Metastatic Breast Carcinoma in the Brain (tissue), 10 donors: ENCODE data around the genes S1PR3 and DIRAS2.

DNA sequence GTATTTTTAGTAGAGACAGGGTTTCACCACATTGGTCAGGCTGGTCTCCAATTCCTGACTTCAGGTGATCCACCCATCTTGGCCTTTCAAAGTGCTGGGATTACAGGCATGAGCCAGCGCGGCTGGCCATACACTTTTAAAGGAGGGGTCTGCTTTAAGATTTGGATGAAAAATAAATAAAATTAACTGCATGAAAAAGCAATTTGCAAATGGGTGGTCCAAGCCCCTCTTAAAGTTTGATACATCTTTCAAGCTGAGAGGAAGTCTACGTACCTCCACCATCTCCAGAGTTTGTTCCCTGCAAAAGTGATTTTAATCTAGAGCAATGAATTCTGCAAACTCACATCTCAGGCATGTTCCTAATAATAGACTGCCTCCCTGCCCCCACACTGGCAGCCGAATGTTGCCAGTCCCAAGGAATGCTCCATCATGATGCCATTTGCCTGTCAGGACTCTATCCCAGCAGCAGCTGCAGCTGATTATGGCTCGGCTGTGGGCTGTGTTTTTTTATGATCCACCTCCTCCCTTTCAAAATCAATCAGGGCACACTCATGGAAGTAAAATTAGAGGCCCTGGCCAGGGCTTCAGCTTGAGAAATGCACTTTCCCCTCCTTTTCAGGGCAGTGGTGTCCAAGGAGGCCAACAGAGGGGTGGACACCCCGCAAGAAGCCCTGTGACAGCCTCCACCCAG, 176.9 kb upstream of the S1PR3 start:
- PRO-cap, 10 experiments = peak in 1 of 10 experiments; most common plus-strand start position 435 of the sequence (in 1)

DNA sequence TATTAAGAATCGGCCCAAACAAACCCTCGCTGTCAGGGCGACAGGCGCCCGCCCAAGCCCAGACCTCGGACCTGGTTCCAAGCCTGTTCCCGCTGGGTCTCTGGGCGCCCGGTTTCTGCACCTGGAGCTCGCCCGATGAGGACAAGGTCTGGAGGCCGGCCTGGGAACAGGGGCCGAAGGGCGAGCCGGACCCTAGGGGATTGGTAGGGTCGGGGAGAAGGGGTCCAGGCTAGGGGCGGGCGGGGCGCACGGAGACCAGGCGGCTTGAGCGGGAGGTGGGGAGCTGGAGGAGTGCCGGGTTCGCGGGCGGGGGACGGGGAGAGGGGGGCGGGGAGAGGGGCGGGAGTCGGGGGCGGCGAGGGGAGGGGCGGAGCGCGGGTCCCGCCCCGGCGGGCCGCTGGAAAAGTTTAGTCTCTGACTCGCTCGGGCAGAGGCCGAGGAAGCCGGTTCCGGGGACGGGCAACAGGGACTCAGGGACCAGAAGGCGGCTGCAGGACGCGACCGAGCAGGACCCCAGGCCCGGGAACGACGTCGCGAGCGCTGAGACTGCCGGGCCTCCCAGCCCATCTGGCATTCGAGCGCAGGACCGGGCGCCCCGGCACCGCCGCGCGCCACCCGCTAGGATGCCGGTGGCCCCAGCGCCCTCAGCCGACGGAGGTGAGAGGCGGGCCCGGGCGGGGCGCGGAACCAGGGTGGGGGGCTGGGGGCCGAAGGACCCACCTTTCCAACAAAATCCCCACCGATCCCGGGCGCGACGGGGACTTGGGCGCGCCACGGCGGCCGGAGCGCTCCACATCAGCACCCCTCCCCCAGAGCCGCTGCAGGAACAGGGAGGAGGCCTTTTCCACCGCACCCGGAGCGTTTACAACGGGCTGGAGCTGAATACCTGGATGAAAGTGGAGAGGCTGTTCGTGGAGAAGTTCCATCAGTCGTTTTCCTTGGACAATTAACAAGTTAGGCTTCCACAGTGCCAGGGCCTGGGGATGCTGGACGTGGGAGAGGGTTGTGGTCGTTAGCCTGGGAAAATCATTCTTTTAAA, at the start of gene S1PR3:
Gene S1PR3, plus strand, starts transcription at position 430 of the 1,039 bp plus-strand sequence.
- PRO-cap, 10 experiments = peak in 10 of 10 experiments; most common plus-strand start position 430 of the sequence (in 10); most common minus-strand start position 293 of the sequence (in 6)

- PRO-cap, 10 experiments = no peak in any of the 10 experiments
Observed at GRCh38 chr9:88994302-88994925, 3.1 kb downstream of the S1PR3 start.

DNA sequence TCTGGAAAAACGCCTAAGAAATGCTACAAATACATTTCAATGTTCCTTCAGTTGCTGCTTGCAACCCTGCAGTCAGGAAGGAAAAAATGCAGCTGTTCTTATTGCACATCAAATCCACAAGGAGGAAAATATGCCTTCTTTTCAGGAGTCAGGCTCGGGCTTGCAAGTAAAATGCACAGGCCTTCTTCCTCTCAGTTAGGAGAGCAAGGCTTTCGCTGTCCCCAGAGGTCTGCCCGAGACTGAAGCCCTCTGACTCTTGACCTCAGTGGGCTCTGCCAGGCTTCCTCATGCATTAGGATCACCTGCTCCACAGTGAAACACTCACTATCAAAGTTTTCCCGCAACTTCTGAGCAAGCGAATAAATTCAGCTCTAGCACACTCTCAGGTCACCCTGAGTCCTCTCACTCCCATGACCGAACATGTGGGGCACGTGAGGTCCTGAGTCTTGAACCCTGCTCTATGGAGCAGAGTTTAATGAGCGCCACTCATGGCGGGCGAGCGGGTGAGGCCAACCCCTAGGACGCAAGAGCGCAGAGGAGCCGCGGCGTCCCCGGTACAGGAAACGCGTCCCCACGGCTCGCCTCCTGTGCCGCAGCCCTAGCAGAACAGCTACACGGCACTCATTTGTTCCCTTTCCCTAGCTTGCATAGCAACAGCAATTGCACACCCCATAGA, 1.1 kb upstream of the SHC3 start:
- PRO-cap, 10 experiments = peak in 2 of 10 experiments; most common plus-strand start position 588 of the sequence (in 2); most common minus-strand start position 531 of the sequence (in 1)

GRCh38 chr9:89317691-89318312, 498 bp upstream of the SECISBP2 start:
- PRO-cap, 10 experiments = no peak in any of the 10 experiments

DNA sequence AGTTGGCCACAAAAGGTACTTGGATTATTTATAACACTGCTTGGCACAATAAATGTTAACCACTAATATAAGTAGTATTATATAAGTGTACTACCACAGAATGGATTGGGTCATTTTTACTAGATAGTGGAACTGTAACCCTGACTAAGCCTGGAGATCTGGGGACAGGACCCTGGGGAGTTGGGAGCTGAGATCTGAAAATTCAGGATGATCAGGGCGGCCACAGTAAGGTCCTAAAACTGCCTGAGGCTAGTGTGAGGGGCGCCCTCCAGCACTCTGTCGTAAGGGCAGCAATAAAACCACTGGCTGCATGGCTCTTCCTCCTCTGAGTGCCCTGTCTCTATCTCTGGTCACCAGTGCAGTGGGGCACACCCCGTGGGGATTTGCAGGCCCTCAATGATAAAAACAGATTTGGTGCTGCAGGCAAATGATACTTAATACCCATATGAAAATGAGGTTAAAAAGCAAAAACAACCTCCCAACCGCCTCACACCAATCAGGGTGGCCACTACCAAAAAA, 65.7 kb downstream of the SEMA4D start:
- PRO-cap, 10 experiments = no peak in any of the 10 experiments

DNA sequence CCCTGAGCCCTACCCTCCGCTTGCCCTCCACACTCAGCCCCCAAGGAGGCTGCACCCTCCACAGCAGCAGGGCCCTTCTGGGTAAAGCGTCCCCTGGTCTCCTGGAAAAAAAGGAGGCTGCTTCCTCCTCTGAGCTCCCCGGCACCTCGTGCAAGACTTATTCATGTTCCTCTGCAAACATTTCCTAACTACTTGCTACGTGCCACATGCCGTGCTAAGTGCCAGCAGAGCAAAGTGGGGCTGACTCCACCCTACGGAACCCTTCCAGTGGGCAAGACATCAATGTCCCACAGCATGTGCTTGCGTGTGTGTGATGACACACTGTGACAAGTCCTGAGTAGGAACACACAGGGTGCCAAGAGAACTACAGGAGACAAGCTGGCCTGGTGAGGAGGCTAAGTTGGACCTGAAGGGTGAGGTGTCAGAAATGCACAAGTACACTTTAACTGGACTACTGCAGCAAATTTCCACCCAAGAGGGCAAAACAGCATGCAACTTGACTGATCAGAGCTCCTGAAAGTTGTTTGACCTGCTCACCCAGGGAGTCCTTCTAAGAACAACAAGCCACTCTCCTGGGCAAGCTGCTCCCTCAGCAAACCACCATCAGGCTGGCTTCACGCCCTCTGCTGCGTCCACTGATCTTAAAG, 57.3 kb downstream of the SEMA4D start:
- PRO-cap, 10 experiments = peak in 3 of 10 experiments; most common plus-strand start position 369 of the sequence (in 2); most common minus-strand start position 103 of the sequence (in 1)

DNA sequence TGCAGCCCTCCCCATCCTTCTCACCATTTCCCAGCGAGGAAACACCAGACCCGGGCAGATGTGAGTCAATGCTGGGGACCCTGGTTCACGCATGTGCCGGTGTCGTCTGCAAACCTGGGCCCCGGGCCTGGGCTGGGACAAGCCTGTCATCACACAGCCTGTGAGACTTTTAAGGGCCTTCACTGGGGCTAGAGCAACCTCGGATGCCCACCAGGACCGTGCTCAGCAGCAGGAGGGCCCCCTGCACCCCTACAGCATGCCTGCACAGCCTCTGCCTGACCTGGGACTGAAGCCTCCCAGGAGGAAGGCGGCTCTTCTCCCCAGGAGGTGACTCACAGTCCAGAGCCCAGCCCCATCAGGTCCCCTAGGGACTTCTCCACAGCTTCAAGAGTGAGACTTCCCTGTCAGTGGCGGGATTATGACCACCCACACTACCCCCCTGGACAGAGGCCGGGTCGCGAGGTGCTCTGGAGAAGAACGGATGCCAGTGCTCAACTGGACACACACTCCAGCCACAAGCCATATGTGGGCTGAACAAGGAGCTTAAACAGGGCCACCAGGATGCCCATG, 55.0 kb downstream of the SEMA4D start:
- PRO-cap, 10 experiments = peak in 4 of 10 experiments; most common minus-strand start position 288 of the sequence (in 4)

DNA sequence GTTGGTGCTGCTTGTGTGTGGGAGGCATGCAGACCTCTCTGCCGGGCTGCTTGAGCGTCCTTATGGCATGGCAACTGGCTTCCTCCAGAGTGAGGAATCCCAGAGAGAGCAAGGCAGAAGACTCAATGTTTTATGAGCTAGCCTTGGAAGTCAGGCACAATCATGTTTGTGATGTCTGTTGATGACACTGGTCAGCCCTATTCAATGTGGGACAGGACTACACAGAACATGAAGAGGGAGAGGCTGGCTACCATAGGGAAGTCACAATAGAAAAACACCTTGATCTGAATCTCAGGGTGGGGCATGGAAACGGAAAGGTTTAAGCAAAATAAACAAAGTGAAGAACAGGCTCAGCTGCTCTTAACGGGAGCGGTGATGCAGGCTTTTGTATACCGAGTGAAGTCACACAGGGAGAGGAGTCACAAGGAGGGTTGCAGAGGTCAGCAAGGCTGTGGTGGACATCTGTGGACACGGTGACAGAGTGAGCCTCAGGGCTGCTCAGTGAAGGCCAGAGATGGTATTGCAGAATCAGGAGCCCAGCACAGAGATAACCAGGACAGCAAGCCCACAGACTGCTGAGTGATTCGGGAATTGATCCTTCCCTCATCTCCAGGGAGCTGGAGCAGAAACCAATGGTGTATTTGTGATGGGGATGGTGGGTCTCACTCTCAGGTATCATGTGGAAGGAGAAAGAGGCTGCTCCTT, 30.6 kb upstream of the SEMA4D start:
- PRO-cap, 10 experiments = no peak in any of the 10 experiments

DNA sequence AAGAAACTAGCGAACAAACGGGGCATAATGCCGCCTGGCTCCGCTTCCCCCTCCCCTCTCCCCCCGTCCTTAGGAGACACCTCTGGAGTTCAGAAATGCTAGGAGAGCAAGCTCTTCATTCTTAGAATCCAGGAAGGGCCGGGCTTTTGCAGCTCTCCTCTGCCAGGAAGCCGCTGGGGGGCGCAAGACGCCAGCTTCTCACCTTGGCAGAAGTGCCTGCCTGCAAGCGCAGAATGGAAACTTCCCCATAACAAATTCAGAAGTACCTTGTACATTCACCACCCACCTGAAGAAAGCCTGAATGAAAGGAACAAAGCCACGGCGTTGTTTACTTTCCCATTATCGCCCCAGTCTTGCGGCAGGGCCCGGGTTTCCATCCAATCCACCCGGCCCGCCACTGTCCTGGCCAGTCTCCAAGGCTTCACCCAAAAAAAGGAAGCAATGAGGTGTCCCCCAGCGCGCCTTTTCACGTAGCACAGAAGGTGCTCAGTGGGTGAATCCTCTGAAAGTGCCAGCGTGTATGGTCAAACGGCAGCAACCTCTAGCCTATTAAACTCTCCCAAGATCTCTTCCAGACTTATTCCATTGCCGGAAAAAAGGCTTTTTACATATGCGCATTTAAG, 1.7 kb upstream of the GADD45G start:
- PRO-cap, 10 experiments = peak in 1 of 10 experiments; most common plus-strand start position 274 of the sequence (in 1)

GRCh38 chr9:89624037-89624675, 19.3 kb downstream of the GADD45G start:
- PRO-cap, 10 experiments = no peak in any of the 10 experiments

- PRO-cap, 10 experiments = no peak in any of the 10 experiments
Observed at GRCh38 chr9:89634950-89635553, 30.2 kb downstream of the GADD45G start.

GRCh38 chr9:89712132-89712572, 107.3 kb downstream of the GADD45G start:
- PRO-cap, 10 experiments = no peak in any of the 10 experiments

DNA sequence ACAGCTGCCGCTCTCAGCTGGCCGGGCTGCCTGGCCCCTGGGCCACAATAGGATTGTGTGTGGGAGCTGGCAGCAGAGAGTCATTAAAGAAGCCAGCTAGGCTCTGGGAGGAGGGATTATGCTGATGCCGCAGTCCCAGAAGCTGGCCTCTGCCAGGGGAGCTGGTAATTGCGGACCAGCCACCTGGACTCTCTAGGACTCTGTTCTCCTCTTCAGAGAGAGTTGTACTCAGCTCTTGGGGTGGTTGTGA, 145.5 kb downstream of the GADD45G start:
- PRO-cap, 10 experiments = peak in 1 of 10 experiments; most common minus-strand start position 61 of the sequence (in 1)

DNA sequence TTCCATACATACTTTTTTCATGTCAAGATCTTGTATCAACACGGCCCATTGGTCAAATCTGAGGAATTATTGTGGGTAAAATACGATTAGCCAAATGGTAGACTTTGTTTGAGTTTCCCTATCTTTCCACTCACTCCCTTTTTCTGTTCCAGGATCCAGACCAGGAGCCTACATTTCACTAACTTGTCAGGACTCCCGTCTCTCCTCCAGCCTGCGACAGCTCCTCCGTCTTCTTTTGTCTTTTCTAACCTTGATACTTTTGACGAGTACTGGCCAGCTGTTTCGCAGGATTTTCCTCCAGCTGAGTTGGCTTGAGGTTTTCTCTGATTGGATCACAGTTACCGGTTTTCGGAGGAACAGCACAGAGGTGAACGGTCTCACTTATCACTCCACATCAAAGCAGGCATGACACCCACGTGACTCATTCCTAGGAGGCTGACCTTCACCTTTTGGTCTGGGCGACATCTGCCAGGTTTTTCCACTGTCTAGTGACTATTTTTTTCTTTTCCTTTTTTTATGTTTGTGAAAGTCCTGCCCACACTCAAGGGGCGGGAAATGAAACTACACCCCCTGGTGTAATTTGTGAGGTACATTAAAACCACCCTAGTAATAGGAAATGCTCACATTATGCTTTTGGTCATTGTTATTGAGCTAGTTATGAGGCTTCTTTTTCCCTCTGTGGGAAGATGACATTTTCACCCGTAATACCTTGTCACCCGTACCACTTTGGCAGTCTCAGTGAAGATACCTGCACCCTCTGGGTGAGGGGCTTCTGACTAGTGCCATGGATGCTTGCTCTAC, 319.1 kb downstream of the GADD45G start:
- PRO-cap, 10 experiments = no peak in any of the 10 experiments

DNA sequence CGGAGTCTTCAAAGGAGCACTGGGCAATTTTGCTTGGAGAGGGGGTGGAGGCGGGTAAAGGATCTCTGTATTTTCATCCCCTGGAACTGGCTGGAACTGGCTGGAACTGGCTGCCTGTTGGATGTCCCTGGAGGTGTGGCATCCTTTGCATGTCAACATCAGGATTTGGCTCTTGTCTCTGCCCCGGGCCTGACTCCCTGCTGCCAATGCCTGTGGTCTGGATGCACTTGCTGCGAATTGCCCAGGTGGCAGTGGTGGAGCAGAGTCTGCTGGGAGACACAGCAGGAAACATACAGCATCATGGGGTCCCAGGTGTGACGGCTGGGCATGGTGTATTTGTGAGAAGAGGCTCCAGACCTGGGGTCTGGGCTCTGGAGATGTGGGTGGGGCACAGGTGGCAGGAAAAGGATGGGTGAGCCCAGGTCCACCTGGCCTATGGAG, 391.4 kb downstream of the GADD45G start:
- PRO-cap, 10 experiments = peak in 2 of 10 experiments; most common plus-strand start position 200 of the sequence (in 1); most common minus-strand start position 88 of the sequence (in 2)

DNA sequence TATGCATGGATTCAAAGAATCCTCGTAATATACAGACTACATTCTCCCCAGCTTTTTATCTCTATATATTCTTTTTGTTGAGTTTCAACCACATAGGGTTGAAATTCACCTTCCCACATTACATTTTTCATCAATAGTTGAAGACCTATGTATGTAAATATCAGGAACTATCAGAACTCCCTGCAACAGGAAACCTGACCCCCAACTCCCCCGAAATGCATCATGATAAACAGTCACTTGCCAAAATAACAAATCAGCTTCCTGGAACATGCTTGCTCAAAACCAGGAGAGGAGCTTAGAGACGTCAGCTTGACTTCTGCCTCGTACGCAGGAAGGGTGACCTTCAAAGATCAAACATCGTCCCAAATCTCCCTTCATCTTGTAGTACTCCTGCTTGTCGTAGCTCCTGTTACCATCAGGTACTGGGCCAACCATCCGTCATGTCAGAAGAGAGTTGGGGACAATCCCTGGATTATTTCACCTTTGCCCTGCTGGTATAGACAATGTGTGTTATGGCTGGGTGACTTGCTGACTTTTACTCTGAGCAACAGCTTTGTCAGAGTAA, 396.1 kb downstream of the GADD45G start:
- PRO-cap, 10 experiments = peak in 1 of 10 experiments; most common plus-strand start position 279 of the sequence (in 1); most common minus-strand start position 208 of the sequence (in 1)

DNA sequence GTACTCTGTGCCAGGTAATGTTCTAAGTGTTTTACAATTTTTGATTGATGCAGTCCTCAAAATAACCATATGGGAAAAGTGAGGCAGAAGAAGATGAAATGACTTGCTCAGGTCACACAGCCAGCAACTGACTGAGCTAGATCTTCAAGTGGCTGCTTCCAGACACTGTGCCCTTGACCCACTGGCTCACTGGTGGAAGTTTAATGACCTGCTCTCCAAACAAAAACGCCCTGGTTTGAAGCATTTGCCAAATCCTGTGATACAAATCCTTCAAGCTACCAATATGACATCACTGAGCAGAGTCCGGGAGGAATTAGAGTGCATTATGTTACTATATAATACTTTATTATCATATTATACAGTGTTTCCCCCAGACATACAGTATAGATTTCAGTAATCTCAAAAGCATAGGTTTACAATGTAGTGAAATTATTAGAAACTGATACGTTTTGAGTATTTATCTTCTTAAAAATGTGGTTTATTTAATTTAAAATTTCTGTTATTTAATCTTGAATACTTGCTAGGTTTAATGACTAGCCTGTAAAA, 459.5 kb downstream of the GADD45G start:
- PRO-cap, 10 experiments = no peak in any of the 10 experiments

GRCh38 chr9:90642289-90643351, at the start of gene DIRAS2:
Gene DIRAS2, minus strand, starts transcription at chr9:90642824.
- PRO-cap, 10 experiments = peak in 3 of 10 experiments; most common plus-strand start chr9:90643049 (in 1); most common minus-strand start chr9:90642822 (in 3)

DNA sequence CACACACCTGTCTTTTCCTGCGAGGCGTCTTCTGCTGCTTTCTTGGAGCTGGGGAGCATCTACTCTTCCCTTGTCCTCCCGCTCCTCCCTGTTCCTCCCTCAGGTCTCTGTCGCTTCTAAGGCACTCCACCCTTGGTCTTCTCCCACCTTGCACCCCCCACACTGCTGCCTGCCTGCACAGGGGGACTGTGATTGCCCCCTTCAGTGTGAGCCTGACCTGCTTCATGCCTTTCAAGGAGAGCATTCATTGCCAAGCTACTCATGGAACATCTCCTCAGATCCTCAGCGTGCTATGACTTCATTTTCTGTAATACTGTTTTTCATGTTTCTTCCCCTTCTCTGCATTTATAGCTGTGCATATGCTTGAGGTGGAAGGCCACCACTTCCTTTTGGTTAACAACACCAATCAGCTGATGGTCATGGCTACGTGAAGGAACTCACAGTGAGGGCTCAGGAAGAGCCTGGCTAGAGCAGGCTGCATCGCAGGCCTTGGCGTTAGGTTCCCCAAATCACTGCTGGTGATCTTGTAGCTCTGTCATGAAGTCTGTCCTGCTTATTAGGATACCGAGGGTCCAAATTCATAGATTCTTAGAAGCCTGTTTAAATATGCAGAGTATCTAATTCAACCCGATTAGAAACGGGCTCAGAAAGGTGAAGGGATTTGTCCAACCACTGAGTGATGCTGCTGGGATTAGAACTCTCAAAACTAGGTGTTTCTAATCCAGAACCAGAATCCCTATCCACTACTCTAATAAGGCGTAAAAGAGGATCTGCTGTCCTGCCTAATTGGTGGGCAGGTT, 7.2 kb downstream of the SYK start:
- PRO-cap, 10 experiments = no peak in any of the 10 experiments